Metastatic Breast Carcinoma in the Ovary (tissue), 3 donors: ENCODE results near the genes AOX1 and ORC2.

DNA sequence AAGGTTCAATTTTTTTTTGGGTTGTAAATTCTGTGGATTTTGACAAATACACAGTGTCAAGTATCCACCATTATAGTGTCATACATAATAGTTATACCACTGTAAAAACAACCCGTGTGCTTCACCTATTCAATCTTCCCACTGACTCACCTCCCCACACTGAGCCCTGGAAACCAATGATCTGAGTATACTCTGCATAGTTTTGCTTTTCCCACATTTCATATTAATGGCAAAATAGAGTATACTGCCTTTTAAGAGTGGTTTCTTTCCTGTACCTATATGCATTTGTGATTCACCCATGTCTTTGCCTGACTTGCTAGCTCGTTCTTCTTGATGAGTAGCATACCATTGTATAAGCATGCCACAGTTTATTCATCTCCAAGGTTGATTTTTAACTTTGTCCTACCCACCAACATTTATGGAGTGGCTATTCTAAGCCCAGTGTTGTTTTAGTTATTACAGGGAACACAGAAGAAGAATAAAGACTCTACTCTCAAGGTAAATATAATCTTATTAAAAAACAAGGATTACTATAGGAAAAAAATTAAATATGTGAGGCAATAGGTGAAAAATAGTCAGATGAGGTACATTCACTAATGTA, 686.4 kb downstream of the PLCL1 start:
- PRO-cap, 3 experiments, result no peak in any of the 3 experiments

- PRO-cap, 3 experiments, result no peak in any of the 3 experiments
Measured at GRCh38 chr2:198778006-198778321, 679.8 kb downstream of the SATB2 start.

DNA sequence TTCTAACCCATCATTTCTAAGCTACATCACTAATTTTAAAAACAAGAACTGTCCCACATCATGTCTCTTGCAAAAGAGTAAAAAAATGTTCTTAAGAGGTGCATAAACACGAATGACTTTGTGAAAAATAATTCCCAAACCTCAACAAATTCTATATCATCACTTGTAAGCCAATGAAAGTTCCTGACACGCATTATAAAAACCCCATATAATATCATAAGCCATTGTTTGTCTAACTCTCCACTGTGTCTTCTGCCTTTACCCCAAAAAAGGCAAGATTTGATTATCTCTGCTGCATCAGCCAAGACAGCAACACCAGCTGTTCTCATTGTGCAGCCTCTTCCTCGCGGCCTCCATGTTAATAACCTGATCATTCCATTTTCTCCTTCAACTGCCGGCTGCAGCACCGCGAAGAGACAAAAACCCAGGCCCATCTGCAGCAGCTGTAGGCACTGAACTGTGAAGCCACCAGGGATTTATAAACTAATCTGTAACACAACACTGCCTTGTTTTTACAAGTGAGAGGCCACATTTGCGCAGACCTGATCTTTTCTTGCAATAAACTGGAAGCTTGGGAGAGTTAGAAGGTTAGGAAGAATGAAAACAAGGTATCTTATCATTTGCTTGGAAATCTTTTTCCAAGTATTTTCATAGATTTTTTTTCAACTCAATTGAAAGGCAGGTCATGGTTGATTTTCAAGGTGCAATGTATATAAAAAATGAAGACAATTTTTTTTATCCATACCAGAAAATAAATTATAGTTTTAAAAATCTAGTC, 147.8 kb downstream of the SATB2 start:
- PRO-cap, 3 experiments, result no peak in any of the 3 experiments

- PRO-cap, 3 experiments, result no peak in any of the 3 experiments
Measured at GRCh38 chr2:199471241-199471967, 13.7 kb upstream of the SATB2 start.

GRCh38 chr2:199911482-199912306, 601 bp downstream of the C2orf69 start:
- PRO-cap, 3 experiments, result peak in 2 of 3 experiments; most common plus-strand start chr2:199911524 (in 1); most common minus-strand start chr2:199911598 (in 2)

- PRO-cap, 3 experiments, result peak in 1 of 3 experiments; most common plus-strand start chr2:200586089 (in 1)
Measured at GRCh38 chr2:200585637-200586465, at the start of gene AOX1. Gene AOX1, plus strand, starts transcription at chr2:200586014.

DNA sequence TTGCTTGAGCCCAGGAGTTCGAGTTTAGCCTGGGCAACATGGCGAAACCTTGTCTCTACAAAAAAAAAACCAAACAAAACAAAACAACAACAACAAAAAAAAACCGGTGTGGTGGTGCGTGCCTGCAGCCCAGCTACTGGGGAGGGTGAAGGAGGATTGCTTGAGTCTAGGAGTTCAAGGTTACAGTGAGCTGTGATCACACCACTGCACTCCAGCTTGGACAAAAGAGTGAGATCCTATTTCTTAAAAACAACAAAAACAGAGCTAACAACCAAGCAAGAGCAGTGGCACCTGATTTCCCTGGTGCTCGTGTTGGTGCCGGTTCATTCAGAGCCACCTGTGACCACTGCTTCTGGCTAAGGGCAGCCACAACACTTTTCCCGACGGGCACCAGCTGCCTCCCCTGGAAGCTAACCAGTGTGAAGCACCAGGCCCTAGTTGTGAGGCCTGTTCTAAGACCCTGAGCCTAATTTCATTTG, 1.3 kb downstream of the AOX1 start:
- PRO-cap, 3 experiments, result no peak in any of the 3 experiments

DNA sequence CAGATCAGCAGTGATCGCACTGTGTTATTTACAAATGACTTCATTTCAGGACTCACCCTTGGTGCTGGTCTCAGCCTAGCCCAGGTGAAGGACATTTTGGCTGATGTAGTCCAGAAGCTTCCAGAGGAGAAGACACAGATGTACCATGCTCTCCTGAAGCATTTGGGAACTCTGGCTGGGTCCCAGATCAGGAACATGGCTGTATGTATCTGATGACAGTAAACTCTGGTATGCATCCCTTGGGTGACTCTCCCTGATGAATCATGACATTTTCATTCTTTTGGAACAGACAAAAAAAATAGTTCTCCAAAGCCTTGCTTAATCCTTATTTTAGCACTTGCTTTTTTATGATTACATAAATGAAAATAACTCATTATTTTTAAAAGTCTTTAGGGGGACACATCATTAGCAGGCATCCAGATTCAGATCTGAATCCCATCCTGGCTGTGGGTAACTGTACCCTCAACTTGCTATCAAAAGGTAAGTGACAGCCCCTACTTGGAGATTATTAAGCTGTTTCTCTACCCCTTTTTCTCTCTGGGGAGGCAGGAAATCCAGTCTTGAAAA, 23.2 kb downstream of the AOX1 start:
- PRO-cap, 3 experiments, result no peak in any of the 3 experiments

DNA sequence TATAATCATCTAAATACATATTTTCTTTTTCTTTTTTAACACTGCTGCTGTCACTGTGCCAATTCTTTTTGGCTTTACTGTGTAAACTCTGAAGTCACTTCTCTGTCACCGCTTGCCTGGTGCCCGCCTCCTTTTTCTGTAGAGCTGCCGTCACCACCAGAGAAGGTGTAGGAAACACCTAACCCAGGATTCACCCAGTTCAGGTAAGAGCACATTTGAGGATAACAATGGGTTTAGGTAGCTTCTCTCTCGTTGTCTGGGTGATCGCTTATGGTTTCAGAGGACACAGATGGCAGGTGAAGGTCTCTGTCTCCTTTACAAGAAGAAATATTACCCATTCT, 93.4 kb downstream of the AOX1 start:
- PRO-cap, 3 experiments, result peak in 1 of 3 experiments; most common plus-strand start position 218 of the sequence (in 1)

DNA sequence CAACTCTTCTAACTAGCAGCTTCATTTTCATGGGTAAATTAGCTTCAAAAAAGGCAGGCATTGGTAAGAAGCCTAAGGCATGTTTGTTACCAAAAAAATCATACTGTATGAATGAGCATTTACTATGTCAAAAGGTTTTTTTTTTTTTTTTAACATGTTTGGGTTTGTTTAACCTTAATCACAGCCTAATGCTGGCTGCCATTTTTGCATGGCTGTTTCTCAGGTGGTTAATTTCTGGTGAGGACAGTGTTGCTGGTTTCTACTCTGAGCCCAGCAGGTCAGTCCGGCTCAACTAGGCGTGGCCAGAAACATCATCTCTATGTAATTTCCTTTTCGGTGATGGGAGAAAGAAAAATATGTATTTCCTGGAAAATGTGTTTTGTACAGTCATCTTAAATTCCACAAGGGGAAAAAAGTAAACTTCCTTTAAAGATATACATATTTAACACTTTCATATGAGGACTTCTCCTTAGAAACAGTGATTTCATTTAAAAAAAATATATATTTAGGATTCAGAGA, 24.9 kb upstream of the BZW1 start:
- PRO-cap, 3 experiments, result peak in 2 of 3 experiments; most common minus-strand start position 236 of the sequence (in 2)

- PRO-cap, 3 experiments, result no peak in any of the 3 experiments
Measured at GRCh38 chr2:200817936-200818135, 6.1 kb downstream of the BZW1 start.

GRCh38 chr2:200828290-200829056, 16.8 kb downstream of the BZW1 start:
- PRO-cap, 3 experiments, result no peak in any of the 3 experiments

- PRO-cap, 3 experiments, result no peak in any of the 3 experiments
Measured at GRCh38 chr2:200853608-200854213, 10.7 kb downstream of the CLK1 start.

DNA sequence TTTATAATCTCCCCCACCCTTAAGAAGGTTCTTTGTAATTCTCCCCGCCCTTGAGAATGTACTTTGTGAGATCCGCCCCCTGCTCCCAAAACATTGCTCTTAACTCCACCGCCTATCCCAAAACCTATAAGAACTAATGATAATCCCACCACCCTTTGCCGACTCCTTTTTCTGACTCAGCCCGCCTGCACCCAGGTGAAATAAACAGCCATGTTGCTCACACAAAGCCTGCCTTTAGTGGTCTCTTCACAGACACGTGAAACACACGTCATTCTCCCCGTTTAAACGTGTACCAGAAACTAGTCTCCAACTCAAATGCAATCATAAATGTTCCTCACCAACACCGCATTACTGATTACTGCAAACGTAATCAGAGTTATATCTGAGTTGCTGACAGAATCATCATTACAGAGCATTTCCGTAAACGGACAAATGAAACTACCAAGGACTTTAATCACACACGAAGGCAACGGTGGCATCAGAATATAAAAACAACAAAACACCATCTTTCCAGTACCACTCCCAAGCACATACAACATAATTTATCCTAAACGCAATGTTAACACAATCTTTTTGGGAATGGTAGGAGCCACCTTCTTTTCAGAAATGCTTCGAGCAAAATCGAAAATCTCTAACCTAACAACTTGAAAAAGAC, 1.9 kb downstream of the CLK1 start:
- PRO-cap, 3 experiments, result peak in 1 of 3 experiments; most common plus-strand start position 314 of the sequence (in 1); most common minus-strand start position 178 of the sequence (in 1)

DNA sequence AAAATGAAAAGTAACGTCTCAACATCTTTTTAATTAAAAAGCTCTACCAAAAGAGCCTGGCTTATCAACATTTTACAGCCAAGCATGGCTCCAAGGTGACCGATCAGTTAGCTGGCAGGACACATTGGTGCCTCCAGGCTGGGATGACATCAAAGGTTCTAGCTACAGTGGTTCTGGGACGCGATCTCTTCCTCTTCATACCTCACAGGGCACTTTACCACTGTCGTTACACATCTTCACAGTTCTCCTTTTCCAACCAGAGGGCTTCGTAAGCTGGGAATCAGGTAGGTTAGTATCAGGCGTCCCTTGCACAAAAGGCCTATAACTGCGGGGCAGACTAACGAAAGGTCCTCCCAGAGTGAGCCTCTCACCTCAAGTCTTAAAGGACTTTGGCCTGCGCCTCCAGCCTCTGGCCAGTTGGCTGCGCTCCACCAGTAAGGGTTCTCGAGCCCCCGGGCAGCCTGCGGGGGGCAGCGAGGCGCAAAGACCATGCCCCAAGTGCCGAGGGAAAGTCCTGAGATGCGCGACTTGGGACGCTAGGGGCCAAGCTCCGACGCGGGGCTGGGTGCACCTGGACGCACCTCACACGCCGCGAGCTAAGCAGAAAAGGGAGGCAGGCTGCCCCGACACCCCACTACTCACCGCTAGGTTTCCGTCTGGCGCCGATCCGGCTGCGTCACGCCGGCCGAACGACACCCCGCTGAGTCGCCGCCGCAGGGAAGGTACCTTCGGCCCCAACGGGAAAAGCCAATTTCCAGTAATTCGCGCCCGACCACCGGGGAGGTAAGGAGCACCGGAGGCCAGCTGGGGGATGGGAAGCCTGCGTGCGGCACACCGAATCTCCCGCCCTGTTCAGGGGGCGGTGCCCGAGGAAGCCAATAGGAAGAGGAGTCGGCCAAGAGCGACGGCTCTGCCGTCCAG, at the start of gene ORC2:
Gene ORC2 (minus strand): TSS at position 813 of the 921 bp plus-strand sequence.
- PRO-cap, 3 experiments, result peak in 3 of 3 experiments; most common minus-strand start position 813 of the sequence (in 3)

DNA sequence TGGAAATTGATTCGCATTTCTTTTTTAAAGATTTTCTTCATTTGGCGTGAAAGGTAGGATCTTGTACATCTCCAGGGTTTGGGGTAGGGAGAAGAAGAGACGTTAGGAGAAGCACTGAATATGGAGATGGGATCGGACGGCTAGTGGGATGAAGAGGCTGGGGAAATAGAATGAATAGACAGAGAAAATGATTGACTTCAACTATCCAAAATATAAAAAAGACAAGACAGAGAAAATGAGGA, 787 bp upstream of the ORC2 start:
- PRO-cap, 3 experiments, result no peak in any of the 3 experiments

DNA sequence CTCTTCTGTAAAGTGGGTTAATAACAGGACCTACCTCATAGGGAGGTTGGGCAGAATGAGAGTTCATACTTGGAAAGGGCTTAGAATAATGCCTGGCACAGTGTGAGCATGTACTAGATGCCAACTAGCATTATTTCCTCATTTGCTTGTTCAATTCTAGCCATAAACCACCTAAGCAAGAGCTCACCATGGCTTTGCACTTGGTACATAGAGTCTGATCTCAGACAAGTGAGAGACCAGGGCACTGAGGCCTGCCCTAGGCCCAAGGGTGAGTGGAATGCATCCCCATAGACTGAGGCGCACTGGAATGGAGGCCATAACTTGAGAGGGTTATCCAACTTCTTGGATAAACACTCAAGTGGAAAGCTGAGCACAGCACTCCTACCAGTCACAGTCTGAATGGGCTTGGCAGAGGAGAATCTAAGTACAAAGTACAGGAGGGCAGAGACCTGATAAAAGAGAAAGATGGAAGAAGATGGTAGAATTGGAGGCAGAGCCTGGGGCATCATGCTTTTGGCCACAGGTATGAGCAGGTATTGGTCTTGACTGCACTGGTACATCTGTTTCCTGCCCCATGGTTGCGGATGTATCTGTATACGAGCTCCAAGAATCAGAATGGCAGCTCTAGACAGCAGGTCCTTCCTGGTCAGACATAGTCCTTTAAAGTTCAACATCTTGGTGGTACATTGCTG, 30.4 kb upstream of the CASP10 start:
- PRO-cap, 3 experiments, result no peak in any of the 3 experiments

DNA sequence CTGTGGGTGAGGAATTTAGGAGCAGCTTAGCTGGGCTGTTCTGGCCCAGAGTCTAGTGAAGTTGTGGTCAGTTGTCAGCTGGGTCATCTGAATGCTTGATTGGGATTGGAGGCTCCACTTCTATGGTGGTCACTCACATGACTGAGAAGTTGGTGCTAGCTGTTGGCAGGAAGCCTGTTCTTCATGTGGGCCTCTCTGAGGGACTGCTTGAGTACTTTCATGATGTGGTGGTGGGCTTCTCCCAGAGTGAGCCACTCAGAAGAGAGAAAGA, 23.2 kb upstream of the CASP10 start:
- PRO-cap, 3 experiments, result peak in 1 of 3 experiments; most common minus-strand start position 54 of the sequence (in 1)

DNA sequence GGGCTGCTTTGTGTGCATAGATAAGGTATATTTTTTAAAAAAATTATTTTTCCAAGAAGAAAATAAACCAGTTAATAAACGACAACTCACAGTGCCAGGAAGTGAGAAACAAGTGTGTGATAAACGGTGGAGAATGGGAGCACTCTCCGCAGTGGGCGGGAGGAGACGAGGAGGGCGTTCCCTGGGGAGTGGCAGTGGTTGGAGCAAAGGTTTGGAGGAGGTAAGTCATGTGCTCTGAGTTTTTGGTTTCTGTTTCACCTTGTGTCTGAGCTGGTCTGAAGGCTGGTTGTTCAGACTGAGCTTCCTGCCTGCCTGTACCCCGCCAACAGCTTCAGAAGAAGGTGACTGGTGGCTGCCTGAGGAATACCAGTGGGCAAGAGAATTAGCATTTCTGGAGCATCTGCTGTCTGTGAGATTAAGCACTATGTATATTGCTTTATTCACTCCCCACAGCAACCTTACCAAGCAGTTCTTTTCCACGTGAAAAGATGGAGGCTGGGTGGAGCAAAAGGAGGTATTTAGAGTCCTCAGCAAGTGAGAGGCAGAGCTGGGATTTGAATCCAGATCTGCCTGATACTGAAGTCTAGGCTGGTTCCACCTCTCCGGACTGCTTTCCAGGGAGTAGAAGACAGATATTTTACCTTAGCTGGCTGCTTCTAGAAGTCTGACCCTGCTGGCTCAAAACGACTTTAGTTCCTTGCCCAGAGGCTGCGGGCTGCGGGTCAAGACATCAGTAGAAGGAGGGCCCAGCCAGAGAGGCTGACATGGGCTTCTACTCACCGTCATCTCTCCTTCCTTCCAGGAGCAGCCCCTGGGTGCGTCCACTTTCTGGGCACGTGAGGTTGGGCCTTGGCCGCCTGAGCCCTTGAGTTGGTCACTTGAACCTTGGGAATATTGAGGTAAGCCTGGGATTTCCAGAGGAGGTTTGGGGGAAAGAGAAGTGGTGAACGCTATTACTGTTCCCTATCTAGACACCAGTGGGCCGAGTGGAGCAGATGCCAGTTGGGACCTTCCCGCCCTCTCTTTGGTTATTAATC, 26.8 kb upstream of the CASP8 start:
- PRO-cap, 3 experiments, result peak in 3 of 3 experiments; most common plus-strand start position 257 of the sequence (in 3); most common minus-strand start position 114 of the sequence (in 1)

- PRO-cap, 3 experiments, result no peak in any of the 3 experiments
Measured at GRCh38 chr2:201252490-201252854, 7.9 kb upstream of the CASP8 start.